ENCODE data around the gene MNS1.

GRCh38 chr15:55407391-55407802 lies 762 bp downstream of the CCPG1 start:
- RRBS: 19% methylated on average over 1 of the region's 10 CpGs

- RRBS: no CpG with 5 or more reads among the region's 3 CpGs
Observed at GRCh38 chr15:55544735-55545434, 36.9 kb upstream of the DNAAF4 start.

DNA sequence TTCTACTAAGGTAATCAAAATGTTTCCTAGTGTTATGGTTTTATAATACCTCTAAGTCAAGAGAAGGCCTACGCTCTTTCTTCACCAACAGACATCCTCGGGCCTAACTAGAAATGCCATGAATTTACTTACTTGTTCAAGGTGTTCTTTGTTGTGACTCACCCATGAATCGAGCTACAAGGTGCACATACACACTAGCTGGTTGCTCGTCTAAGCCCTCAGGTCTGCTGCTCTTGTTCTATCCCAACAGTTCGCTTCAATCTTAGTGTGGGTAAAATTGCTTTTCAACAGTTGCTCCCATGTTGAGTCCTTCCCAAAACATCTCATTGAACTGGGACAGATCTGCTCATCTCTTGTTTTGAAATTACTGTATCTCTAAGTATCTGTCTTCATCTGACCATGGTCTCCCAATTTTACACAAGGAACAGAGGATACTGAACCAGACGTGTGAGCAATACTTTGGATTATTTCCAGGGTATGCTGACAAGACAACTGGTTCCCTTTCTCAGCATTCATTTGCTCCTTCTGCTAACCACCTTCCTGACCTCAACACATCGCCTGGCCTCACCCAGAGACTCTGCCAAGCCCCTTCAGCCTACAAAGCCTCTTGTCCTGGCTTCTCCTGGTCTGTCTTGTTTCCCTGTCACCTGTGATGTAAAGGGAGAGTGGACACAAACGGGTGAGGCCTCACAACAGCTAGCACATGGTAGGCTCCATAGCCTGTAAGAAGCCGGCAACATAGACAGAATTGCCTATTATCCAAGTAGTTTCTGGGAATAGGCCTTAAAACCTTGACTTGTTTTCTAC lies 84.2 kb downstream of the NEDD4 start:
- RRBS: no CpG with 5 or more reads among the region's 9 CpGs

- RRBS: no CpG with 5 or more reads among the region's 5 CpGs
Observed at GRCh38 chr15:56142436-56143098, 101.1 kb downstream of the RFX7 start.

- RRBS: no CpG with 5 or more reads among the region's 2 CpGs
Observed at GRCh38 chr15:56318425-56318831, 46.8 kb upstream of the TEX9 start.

- RRBS: no CpG with 5 or more reads among the region's 49 CpGs
Observed at GRCh38 chr15:56464685-56465936, at the start of gene MNS1. TSS of gene MNS1 (minus strand) at chr15:56465137.

GRCh38 chr15:56886866-56887999 lies 31.2 kb upstream of the TCF12 start:
- RRBS: 3% methylated on average over 37 of the region's 80 CpGs

DNA sequence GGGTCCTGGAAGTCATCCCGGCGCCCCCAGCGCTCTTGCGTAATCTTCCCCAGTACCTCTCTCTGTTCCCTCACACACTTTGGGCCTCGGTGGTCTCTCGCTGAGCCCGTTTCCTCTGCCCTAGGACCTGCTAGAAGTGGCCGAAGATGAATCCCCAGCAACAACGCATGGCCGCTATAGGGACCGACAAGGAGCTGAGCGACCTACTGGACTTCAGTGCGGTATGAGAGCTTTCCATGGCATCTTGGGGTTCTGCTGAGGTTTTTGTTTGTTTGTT lies 1.3 kb downstream of the TCF12 start:
- RRBS: 11% methylated on average over 1 of the region's 13 CpGs

DNA sequence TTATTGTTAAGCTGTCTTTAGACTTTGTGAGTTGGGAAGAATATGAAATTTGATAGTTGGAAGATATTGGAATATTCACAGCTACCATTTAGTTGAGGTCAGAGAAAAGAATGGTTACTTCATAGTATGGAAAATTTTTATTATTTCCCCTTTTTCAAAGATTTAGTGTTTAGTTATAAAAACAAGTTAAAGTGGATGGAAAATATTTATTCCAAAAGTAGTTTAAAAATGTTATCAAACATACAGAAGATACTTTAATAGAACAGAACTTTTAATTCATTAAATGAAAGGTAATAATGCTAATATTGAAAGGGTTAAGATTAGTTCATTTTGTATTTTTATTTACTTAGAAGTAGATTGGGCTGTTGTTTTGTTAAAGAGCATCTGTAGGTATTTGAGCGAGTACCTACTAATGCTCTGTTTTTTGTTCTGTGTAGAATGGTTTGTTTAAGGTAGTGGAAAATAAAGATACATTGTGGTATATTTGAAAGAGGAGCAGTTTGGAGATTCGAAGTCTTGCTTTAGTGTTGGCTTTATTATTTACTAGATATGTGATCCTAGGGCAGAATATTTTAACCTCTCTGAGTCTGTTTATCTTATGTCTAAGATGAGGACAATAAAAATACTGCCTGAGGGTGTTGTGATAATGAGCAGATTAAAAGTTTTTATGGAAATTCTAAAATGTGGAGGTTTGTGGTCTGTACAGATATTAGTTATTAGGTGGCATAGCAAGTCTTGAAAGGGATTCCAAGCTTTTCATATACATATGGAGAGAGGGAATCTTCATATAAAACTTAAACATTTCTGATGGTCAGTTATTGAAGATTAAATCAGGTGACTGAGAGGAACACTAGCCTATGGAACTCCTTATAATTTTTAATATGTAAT lies 14.8 kb downstream of the TCF12 start:
- RRBS: no CpG with 5 or more reads among the region's 2 CpGs

DNA sequence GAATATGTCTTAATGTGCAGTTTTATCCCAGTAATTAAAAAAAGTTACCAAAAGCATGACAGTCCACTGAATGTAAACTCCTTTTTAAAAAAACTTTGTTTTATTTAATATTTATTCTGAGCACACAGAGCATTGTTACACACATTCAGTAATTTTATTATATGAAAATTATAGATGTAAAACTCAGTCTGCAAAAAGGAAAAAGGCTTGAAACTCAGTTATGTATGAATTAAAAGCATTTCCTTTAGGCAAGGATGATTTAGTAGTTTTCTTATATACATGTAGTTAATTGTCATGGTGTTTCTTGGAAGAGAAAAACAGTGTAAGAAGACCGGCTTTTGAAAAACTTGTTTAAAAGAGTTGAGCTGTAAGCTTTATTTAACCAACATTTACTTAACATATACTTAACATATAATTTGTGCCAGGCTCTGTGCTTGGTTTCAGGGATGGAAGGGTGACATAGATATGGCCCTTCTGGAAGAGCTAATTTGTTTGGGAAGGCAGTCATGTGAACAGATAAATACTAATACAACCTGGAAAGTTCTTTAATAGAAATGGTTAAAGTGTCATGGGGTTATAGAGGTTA lies 30.9 kb downstream of the TCF12 start:
- RRBS: no CpG with 5 or more reads among the region's 1 CpG

GRCh38 chr15:57306712-57307346 lies 69.5 kb upstream of the CGNL1 start:
- RRBS: 5% methylated on average over 17 of the region's 38 CpGs

DNA sequence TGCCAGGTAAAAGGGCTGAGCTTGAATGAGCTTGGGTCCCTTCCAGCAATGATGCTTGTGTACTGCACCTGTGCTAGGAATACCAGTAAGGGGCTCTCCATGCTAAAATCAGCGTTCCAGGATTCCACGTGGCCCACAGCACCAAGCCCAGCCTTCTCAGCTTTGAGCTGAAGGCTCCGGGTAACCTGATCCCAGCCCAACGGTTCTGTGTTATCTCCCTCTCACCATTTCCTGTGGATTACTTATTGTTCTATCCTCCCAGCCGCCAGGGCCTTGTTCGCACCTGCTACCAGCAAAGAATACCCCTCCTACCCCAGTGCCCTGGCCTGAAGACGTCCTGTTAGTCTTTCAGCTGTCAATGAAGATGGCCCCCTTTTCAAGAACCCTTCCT lies 54.2 kb upstream of the CGNL1 start:
- RRBS: no CpG with 5 or more reads among the region's 7 CpGs

DNA sequence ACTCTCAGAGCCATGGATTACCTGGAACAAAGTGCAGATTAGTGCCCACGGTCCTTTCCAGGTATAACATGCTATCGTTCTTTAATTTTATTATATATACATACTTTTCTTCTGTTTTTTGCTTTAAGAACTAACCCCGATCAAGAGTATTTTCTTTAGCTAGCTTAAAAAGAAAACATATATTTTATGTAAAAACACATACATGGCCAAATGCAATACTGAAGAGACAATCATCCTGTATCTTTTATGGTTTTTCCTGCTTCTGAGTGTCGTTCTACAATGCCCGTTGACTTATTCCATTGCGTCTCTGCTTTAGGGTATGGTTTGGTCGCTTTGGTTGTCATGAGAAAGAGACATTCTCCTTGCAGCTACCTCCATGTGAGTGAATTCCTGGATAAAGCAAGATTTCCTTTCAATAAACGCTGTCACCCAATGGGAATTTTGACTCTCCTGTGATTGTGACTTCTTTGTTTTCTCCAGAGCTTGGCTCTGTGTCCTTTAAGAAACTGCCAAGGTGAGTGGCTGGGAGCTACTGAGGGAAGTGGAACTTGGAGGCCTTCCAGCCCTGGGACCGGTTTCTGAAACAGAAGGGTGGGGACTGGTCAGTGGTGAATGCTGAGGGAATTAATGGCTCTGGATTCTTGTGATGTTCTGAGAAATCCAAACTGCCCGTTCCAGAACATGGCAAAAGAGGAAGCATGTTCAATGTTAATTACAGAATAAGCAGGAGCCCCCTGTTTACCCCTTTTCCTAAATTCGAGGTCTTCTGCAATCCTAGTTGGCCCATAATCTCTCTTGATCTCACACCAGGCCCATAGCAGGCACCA lies 41.2 kb upstream of the MYZAP start:
- RRBS: no CpG with 5 or more reads among the region's 11 CpGs

- RRBS: no CpG with 5 or more reads among the region's 11 CpGs
Observed at GRCh38 chr15:57562146-57562614, 29.5 kb upstream of the MYZAP start.

DNA sequence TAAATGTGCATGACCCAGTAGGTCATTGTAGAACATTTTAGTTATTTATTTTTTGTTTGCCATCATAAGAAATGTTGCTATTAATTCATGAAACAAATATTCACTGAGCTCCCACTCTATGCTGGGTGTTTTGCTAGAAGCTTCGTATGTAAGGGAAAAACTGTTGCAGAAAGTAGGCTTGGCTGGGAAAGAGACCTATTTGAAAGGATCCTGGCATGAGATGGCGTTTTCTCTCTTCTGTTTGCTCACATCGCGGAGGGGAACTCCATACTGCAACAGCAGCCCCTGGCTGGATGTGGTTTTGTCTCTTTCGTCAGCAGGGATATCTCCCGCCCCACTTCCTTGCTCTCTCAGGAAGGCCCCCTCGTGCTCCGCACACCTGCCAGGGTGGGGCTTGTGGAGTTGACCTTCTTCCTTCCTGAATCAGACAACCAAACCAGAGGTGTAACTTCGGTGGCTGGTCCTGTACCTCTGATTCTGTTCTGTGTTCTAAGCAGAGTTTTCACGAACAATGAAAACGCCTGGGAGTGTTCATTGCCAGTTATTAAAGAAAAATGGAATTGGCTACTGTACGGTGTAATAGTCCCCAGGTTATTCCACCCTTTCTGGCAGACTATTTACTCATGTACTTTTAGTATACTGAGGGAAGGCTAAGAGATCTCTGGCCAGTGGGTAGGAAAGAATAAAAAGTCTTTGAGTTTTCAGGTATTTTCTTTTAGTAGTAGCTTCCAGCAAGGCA lies 26.3 kb upstream of the MYZAP start:
- RRBS: no CpG with 5 or more reads among the region's 12 CpGs

- RRBS: no CpG with 5 or more reads among the region's 1 CpG
Observed at GRCh38 chr15:57617966-57618362, 26.3 kb downstream of the MYZAP start.

- RRBS: no CpG with 5 or more reads among the region's 10 CpGs
Observed at GRCh38 chr15:57633402-57633952, 41.8 kb downstream of the MYZAP start.

- RRBS: no CpG with 5 or more reads among the region's 9 CpGs
Observed at GRCh38 chr15:57635248-57635963, 43.7 kb downstream of the MYZAP start.

DNA sequence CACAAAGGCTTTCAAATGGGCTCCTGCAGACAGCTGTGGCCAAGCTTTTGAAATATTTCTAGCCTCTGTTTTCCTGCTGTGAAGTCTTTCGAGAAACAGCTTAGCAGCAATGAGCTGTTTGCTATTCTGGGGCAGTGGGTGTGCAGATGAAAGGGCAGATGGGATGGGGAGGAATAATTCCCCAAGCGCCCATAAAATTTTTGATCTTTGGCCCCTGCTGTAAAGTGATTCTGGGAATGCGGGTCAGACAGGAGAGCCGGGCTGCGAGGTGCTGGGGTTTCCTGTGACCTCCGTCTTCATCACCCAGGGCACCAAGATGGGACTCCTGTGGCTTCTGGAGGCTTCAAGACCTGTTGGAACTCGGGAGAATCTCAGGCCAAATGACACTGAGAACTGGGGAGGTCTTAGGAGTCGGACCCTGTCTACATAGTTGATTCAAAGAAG lies 86.2 kb downstream of the POLR2M start:
- RRBS: no CpG with 5 or more reads among the region's 8 CpGs

GRCh38 chr15:58147267-58147582 lies 9.0 kb downstream of the AQP9 start:
- RRBS: no CpG with 5 or more reads among the region's 3 CpGs

Data from UCH-1 (cell line).